Duodenum (tissue), 1 donor: Measurements from ENCODE around the genes ERCC4 and MRTFB.

DNA sequence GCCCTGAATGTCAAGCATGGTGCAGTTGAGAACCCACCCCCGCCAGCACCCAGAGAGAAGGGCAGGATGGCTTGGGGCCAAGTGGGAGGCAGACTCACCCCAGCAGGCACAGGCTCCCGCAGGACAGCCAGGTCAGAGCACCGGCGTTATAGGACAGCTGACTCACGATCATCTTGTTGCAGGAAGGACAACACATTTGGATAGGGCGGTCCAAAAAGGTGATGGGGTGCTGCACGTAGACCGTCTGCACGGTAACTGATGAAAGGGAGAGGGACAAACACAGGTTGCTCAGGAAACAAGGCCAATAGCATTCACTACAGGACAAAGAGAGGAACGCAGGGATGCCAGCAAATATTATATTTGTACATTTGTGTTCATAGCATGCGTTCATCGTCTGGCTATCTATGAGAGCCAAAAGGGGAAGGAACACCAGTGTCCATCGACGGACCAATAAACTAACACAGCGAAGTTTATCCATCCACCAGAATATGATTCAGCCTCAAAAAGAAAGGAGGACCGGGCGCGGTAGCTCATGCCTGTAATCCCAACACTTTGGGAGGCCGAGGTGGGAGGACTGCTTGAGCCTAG, 26.5 kb upstream of the ENSG00000188897 start:
- PRO-cap = no peak

DNA sequence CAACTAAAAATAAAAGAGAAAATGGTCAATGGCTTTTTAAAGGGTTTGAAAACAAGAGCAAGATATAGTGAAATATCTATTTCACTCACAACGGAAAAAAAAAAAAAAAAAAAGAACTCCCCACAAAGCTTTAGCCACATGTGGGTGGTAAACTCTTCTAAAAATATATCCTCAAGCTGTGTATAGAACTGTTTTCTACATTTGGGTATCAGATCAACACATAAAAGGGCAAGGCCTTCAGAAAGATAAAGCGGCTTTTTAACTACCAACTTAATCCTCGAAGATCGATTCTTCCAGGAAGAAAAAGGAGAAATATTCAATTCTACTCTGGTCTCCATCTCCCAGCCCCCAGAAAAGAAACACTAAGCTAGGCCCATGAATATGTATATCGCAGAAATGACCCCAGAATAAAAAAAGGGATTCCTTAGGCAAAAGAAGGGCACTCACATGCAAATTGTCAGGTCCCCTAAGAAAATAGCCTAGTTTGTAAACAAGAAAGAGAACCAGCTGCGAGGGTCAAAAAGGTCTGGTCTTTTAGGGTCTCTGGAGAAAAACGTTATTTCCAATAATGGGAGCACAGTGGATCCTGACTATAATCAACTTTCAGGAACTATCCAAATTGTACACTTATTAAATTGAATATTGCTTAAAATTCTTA, 4.4 kb downstream of the LITAF start:
- PRO-cap = unidirectional peak, plus-strand start at position 201 of the sequence

DNA sequence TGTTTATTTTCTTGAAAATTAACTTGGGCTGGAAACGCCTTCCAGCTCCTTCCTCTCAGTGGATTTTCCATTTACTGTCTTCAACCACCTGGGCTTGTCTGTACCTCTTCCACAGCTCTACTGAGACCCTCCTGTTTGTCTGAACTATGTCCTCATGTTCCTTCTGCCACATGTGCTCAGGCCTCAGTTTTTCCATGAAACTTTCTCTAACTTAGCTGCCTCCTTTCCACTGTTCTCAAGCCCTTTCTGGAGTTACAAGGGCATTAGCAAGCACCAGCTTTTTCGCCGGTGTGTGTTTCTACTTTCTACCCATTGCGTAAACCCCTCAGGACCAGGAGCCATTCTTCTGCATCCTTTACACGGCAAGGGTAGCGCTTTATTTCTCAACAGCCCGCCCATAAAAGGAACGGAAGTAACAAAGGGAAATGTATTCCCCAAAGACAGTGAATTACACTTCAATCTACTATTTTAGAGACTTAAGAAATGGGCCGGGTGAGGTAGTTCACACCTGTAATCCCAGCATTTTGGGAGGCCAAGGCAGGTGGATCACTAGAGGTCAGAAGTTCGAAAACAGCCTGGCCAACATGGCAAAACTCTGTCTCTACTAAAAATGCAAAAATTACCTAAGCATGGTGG, 2.2 kb downstream of the LITAF start:
- PRO-cap = no peak

DNA sequence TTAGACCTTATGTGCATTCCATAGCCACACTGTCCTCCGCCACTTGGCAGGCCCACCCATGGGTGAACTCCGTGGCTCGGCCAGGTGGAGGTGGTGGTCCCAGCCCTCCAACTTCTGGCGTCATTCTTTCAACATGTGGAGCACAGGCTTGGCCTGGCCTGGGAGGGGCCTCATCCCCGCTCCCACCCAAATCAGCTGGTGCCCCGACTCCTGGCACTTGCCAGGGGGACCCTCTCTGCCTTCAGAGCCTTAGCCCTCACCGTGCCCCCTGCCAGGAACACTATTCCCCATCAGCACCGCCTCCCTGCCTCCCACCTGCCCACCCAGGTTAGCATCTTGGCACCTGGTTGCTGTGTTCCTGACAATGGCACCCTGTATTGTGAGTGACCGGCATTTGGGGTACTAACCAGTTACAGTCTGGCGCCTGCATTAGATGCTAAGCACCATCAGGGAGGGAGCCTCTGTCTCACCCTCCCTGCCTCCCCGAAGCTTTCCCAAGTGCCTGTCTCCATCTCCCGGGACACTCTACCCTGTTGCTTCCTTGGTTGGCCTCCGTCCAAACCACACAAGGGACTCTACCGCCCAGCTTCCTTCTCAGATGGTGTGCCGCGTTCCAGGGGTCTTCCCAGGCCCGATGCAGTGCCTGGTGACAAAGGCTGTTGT, 6.4 kb downstream of the SNN start:
- PRO-cap = no peak

- PRO-cap = no peak
These were observed 14.5 kb downstream of the SNN start for GRCh38 chr16:11682385-11683489.

GRCh38 chr16:11719498-11720315, 22.9 kb downstream of the TXNDC11 start:
- PRO-cap = no peak

- PRO-cap = unidirectional peak, plus-strand start at chr16:11748808
These were observed 5.7 kb upstream of the TXNDC11 start for GRCh38 chr16:11748190-11749021.

- PRO-cap = no peak
These were observed 2.2 kb downstream of the ZC3H7A start for GRCh38 chr16:11794511-11795533.

- PRO-cap = no peak
These were observed 298 bp downstream of the NPIPB2 start for GRCh38 chr16:11941562-11941932.

DNA sequence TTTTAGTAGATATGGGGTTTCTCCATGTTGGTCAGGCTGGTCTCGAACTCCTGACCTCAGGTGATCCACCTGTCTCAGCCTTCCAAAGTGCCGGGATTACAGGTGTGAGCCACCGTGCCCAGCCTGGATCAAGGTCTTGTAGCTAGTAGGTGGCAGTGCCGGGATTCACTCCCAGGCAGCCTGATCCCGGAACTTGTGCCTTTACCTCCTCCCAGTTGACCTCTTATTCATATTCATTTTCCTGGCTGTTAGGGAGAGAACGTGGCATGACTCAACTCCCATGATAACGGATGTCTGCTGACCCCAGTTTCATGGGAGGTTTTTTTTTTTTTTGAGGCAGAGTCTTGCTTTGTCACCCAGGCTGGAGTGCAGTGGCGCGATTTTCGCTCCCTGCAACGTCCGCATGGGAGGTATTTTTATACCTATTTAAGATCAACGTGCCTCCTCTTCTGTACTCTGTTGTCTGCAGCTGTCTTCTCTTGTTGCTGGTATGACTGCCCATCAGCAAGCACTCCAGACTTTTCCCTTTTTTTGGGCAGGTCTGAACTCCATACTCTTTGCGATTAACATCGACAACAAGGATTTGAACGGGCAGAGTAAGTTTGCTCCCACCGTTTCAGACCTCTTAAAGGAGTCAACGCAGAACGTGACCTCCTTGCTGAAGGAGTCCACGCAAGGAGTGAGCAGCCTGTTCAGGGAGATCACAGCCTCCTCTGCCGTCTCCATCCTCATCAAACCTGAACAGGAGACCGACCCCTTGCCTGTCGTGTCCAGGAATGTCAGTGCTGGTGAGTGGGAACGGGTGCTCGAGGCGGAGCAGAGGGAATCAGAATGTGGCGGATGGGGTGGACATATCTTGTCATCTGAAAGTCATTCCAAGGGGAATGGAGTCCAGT, 71.5 kb downstream of the SNX29 start:
- PRO-cap = no peak

- PRO-cap = no peak
These were observed 102.4 kb downstream of the SNX29 start for GRCh38 chr16:12078679-12079492.

DNA sequence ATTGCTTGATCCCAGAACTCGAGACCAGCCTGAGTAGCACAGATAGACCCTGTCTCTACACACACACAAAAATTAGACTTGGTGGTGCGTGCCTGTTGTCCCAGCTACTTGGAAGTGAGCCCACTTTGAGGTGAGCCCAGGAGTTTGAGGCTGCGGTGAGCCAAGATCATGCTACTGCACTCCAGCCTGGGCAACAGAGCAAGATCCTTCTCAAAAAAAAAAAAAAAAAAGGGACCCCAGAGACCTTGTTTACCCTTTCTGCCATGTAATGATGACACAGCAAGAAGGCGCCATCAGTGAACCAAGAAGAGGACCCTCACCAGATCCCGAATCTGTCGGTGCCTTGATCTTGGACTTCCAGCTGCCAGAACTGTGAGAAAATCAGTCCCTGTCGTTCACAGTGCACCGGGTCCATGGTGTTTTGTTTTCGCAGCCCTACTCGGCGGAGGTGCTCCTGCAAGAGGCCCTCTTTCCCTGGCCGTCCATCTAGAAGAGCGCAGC, 115.1 kb downstream of the SNX29 start:
- PRO-cap = no peak

DNA sequence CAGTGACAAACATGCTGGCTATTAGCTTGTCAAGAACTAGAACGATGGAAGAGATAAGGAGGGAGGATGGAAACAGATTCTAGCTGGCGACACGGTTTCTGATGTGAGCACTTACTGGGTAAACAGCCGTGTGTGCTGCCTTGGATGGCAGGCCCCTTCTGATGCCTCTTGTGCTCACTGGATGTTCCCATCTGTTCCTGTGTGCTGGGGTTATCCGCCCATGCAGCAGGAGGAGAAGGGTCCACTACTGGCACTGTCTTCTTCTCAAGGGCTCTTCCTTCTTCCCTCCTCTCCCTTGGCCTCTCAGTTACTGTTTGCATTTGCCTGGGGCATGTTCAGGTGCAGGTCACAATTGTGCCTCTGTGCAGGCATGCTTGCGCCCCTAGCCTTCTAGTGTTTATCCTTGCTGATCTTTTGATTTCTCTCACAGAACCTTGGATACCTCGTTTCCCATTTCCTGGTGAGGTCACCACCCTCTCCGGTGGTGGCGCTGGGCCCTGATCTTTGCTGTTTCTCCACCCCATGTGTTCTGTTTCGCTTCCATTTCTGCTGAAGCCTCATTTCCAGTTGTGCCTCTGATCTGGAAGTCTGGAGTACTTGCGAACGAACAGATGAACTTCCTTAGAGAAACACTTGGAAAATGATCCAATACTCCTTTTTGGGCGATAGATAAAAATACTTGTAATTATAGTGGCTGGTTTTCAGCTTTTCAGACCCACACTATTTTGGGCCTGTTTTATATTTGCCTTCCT, 312.7 kb downstream of the SNX29 start:
- PRO-cap = no peak

- PRO-cap = no peak
These were observed 313.2 kb downstream of the SNX29 start for GRCh38 chr16:12289780-12290126.

DNA sequence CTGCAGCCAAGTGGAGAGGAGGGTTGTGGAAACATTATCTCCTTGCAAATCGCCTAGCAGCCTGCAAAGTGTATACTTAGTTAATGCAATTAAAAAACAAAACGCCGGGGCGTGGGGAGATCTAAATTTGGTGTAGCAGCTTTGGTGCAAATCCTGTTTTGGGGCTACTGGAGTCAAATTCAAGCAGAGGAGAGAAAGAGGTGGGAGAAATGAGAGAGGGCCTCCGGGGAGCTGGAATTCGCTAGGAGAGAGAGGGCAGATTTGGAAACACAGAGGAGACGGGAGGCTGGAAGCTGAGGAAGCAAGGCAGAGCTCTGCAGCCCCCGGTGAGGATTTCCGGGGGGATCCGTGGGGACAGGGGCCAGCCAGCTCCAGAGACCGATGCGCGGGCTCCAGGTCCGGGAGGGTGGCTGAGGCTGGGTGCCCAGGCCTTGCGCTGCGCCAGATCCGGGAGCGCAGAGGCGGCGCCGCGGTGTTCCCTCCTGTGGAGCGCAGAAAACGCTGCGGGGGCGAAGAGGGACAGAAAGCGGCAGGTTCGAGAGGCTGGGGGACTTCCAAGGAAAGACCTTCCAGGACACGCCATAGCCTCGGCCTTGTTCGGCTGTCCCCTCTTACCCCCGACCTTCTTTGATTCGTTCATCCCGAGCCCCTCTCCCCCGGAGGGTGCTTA, 924 bp upstream of the SHISA9 start:
- PRO-cap = no peak

GRCh38 chr16:13919489-13920551, at the start of gene ERCC4:
ERCC4 (plus strand) TSS chr16:13920154.
- PRO-cap = unidirectional peak, plus-strand start at chr16:13920185

GRCh38 chr16:14050493-14051038, 20.6 kb upstream of the MRTFB start:
- PRO-cap = no peak

DNA sequence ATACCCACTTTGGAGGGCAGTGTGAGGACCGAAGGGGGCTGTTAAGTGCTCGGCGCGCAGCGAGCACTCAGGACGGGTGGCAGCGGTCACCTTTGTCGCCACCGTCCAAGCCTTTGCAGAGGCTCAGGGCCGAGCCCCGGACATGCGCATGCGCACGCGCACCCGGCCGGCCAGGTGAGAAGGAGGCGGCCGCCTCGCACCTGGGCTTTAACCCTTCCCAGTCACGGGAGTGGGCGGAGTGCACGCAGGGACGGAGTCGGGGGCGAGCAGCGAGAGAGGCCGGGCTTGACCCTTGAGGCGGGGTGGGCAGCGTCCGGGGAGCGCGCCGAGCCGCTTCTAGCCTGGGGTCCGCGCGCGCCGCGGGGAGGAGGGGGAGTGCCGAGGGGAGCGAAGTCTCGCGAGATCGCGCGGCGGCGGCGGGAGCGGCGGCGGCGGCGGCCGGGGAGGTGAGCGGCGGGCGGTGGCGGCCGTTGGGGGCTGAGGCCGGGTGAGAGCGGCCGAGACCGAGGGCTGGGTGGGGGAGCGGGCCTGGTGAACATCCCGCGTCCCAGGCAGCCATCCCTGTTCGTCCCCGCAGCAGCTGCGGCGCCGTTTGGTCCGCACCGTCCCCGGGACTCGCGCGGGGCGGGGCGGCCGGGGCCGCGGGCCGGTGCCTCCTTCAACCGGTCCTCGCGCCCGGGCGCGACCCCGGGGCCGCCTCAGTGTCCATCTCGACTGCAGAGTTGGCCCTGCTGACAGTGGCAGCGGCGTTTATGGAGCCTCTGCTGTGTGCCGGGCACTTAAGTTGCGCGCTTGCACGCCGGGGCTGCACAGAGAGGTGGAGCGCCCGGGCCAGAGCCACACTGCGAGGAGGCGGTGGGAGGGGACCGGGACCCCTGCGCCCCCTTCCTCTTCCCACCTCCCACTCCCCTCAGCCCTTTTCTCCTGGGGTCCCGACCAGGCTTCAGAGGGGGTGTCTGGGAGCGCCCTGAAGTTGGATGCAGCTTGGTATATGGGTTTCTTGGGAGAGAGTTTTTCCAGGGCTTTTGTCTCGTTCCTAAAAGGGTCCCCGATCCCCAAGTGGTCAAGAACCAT, at the start of gene MRTFB:
Gene MRTFB, plus strand, starts transcription at position 400 of the 1,074 bp plus-strand sequence.
- PRO-cap = bidirectional peak, plus-strand start at position 419 of the sequence, minus-strand start at position 115 of the sequence

DNA sequence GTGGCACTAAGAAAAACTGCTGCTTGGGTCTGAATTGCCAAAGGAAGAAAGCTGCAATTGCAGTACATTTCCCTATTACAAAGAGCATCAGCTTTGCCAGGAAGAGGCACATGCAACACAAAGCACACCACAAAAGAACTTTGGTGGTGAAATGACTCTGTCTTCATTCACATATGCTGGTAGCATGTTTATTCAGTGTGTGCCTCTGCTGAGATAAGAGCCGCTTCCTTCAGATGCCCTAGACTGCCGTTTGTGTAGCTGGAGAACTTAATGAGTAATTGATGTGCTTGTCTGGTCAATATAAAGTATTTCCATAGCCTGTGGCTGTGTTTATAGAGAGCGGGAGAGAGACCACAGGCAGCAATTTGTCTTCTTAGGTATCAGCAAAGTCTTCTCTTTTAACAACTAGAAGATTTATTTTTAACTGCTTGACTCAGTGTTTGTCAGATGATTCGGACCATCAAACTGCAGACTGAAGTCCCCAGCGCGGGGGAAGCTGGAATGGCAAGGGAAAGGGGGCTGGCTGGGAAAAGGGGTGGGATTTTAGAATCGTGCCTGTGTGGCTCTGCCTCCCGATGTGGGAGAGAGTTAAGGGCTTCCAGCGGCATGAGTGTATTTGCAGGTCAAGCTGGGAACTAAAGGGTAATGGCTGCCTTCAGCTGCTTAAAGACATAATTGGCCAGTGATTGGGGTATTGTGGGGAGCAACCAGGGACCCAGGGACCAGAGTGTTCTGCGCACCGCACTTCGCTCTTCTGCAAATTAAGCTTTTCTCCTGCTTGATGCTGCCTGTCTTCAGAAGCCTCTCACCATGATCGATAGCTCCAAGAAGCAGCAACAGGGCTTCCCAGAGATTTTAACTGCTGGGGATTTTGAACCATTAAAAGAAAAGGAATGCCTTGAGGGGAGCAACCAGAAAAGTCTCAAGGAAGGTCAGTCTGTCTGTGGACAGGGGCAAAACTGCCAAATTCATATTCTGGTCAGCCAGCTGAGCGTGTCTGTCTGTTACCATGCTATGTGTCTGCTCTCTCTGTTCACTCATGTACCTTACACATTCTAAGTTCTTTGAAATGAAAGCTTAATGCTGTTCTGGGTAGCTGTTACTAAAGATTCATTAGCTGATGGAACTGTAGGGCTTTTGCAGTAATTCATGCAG, 115.4 kb downstream of the MRTFB start:
- PRO-cap = bidirectional peak, plus-strand start at position 615 of the sequence, minus-strand start at position 474 of the sequence

DNA sequence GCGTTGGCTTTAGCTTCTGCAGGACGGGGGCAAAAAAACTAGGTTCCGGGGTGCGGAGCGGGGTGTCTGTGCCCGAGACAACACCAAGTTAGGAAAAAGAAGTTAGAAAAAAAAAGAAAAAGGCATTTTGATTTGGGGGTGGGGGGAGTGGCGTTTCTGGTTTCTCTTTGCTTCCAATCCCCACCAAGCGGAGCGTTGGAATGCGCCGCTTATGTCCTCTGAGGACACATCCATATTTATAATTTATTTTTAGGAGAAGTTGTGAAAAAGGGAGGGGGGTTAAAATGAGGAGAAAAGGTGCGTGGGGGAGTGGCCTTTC, 232.0 kb downstream of the MRTFB start:
- PRO-cap = no peak